Cerebellum (tissue), 5 donors: Measurements from ENCODE around the gene DNAH8.

DNA sequence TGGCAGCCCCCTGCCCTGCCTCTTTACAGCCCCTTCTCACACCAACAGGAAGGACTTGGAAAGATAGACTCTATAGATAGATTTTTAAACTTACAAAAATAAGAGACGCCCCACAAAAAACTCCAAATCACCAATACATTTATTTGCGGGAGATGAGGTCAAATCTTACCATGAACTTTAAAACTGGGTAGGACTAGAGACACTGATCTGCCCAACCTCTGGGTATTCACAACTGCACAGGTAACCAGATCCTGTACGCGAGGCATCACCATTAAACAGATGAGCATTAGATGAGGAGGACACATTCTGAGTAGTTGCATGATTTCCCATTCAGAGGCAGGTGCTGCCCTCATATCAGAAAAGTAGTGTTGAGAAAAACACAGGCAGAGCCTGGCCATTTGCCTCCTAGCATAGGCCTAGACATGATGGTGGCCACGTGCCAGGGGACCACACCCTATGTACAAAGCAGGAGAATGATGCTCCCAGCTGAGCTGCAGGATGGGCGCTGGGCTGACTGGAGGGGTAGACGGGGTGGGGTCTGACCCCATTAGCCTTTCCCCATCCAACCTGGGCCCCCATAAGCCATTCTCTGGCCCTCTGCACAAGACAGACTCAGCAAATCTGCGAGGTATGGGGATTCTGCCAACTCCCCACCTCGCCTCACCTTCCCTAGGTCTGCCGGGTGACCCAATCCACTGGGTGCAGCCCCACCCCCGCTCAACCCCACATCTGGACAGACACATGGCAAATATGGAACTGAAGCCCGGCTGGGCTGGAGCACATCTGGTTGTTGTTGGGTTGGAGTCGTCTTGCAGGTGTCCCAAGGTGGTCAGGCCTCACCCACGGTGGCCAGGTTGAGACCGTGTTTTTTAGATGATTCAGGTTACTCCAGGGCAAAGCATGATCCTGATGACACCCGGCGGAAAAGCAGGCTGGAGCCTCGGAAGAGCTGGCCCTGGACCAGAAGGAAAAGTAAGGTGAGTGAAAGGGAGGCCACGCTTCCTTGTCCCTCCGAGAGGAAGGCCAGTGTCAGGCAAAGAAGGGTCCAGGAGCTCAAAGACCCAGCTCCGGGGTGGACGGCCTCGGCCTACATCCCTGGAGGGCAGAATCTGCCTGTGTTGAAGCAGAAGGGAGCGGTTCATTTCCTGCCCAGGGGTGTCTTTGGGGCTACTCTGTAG lies 13.9 kb downstream of the PI16 start:
- PRO-cap, 3 experiments = no peak in any of the 3 experiments
- RAMPAGE, long total RNA = no peak

DNA sequence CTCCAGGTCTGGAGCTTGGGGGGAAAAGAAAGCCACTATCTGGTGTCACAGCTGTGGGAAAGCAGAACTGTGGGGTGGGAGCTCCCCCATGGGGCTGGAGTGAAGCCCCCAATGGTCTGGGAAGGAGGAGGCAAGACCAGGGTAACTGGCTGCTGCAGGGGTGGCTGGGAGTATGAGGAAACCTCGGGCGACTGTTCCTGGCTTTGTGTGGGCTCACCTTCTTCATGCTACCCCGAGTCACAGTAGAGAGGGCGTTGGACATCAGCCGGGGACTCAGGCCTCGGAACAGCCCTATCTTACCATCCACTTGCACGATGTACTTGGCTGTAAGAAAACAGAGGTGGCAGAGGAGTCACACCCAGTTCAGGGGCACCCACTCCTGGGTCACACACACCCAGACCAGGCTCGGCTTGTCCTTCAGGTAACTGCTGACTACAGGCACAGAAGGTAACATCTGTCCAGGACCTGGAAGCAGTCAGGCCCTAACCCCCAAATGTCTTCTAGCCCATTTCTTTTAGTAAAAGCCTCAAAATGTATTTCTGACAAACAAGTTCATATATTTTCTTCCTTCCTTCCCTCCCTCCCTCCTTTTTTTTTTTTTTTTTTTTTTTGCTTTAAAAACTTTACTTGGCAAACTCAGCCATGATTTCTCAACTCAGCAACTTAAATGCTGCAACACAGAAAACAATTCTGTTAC lies 7.6 kb downstream of the MTCH1 start:
- PRO-cap, 3 experiments = no peak in any of the 3 experiments
- RAMPAGE, long total RNA = no peak

GRCh38 chr6:36981192-36982166 lies 4.5 kb downstream of the MTCH1 start:
- PRO-cap, 3 experiments = no peak in any of the 3 experiments
- RAMPAGE, long total RNA = no peak

GRCh38 chr6:36987515-36987828 lies 1.5 kb upstream of the MTCH1 start:
- PRO-cap, 3 experiments = no peak in any of the 3 experiments
- RAMPAGE, long total RNA = no peak

- PRO-cap, 3 experiments = no peak in any of the 3 experiments
- RAMPAGE, long total RNA = no peak
Observed at GRCh38 chr6:37013543-37014170, 8.2 kb downstream of the FGD2 start.

DNA sequence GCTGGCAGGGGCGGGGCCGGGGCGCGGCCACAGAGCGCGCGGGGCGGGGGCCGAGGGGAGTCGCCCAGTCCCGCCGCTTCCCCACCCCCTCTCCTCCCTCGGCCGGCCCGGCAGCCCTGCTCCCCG lies 149 bp upstream of the PIM1 start:
- PRO-cap, 3 experiments = no peak in any of the 3 experiments
- RAMPAGE, long total RNA = no peak

GRCh38 chr6:37183101-37183700 lies 13.2 kb downstream of the PIM1 start:
- PRO-cap, 3 experiments = no peak in any of the 3 experiments
- RAMPAGE, long total RNA = no peak

DNA sequence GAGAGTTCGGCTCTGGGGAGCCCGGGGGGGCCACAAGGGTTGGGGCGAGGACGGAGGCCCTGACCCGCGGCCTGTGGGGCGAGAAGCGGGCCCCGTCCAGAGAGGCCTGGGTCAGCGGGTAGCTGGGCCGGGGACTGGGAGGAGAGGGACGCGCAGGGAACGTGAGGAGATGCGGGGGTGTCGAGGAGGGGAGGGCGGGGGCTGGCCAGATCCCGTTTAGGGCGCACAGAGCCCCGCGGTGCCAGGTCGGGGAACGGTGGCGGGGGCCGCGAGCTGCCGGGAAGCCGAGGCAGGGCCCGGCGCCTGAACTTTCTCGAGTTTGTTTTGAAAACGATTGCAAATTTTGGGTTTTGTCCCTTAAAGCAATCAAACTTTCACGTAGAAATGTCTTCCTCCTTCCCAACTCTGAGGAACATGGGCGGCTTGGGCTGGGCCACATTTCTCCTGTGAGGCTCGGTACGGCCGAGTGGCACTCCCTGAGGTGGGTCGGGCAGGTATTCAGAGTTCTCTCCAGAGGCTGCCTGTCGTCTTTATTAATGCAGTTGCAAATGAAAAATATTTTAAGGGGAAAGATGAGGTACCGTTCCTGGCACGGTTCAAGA lies 852 bp downstream of the RNF8 start:
- PRO-cap, 3 experiments = peak in 1 of 3 experiments; most common plus-strand start position 244 of the sequence (in 1); most common minus-strand start position 136 of the sequence (in 1)
- RAMPAGE, long total RNA = no peak

- PRO-cap, 3 experiments = no peak in any of the 3 experiments
- RAMPAGE, long total RNA = no peak
Observed at GRCh38 chr6:37481963-37482730, 17.5 kb downstream of the CCDC167 start.

DNA sequence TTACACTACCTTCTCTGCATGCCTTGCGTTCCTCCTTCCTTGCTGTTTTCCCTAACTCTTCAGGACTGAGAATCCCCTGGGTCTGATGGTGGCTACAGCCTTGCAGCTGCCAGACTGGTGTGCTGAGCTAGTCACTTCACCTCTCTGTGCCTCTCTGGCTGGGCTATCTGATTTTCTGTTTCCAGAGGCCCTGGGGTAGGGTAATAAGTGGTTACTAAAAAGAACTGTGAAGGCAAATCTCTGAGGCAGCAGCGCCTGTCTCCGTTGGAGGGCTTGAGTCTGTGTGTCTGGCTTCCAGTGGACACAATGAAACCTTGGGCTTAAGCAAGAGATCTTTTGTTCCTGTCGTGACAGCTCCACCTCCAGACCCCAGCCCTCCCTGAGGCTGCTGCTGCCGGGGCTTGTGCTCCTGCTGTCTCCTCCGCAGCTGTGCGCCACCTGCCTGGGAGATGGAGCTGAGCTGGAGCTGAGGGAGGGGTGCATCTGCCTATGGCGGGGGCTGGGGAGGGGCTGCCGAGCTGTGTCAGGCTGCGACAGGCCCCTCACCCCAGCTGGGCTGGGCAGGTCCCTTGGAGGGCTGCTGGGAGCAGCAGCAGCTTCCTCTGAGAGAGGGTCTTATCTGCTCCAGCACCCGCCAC lies 65.8 kb upstream of the CCDC167 start:
- PRO-cap, 3 experiments = no peak in any of the 3 experiments
- RAMPAGE, long total RNA = no peak

DNA sequence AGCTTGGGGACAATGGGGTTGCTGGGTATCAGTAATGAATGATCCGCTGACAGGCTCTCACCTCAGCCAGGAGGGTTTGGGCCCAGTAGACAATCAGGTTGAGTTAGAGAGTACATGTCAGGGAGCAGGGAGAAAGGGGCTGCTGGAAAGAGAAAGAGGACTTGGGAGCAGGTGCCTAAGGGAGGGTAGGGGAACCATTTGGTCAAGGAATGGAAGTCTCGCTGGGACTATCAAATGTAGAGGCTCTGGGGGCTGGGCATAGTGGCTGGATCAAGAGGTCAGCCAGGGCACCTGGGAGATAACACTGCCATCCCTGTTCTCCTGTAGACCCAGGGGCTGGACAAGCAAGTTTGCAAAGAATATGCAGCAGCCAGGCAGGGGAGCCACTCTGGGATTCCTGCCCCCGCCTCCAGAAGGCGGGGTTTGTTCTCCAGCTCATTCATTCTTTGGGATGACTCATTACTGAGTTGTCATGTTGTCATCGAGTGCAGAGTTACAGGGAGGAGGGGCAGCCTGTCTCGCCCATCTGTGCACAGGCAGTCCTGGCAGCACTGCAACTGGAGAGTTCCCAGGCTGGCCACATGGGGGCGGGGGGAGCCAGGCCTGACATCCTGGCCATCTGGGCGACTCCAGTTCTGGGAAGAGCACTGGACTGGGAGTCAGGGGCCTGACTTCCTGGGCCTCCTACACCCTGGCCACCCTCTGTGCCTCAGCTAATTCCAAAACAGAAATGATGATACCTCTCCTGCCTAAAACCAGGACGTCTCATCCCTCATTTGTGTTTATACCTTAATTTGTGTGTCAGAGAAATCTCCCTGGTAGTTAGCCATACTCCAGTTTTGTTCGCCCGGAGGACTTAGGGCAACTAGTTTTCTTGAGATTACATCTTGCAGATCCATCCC lies 28.2 kb upstream of the ZFAND3 start:
- PRO-cap, 3 experiments = peak in 1 of 3 experiments; most common plus-strand start position 462 of the sequence (in 1)
- RAMPAGE, long total RNA = no peak

GRCh38 chr6:37825691-37826691 lies 6.5 kb downstream of the ZFAND3 start:
- PRO-cap, 3 experiments = no peak in any of the 3 experiments
- RAMPAGE, long total RNA = no peak

- PRO-cap, 3 experiments = no peak in any of the 3 experiments
- RAMPAGE, long total RNA = no peak
Observed at GRCh38 chr6:37925520-37925796, 105.9 kb downstream of the ZFAND3 start.

DNA sequence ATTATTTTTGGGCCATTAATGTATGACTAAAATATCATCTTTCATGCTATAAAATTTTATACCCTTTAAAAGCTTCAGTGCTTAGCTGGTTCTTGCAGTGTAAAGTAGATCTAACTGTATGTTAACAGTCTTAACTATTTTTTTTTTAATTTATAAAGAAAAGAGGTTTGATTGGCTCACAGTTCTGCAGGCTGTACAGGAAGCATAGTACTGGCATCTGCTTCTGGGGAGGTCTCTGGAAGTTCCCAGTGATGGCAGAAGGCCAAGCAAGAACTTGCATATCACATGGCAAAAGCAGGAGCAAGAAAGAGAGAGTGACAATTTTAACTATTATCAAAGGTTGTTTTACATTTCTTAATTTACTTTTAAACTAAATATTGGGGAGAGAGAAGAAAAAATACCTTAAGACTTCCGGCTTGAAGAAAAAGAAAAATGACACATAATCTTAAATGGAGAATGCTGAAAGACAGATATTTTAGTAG lies 120.9 kb downstream of the ZFAND3 start:
- PRO-cap, 3 experiments = no peak in any of the 3 experiments
- RAMPAGE, long total RNA = no peak

GRCh38 chr6:38063185-38063970 lies 243.9 kb downstream of the ZFAND3 start:
- PRO-cap, 3 experiments = no peak in any of the 3 experiments
- RAMPAGE, long total RNA = no peak

- PRO-cap, 3 experiments = no peak in any of the 3 experiments
- RAMPAGE, long total RNA = no peak
Observed at GRCh38 chr6:38350831-38351369, 288.8 kb downstream of the BTBD9 start.

DNA sequence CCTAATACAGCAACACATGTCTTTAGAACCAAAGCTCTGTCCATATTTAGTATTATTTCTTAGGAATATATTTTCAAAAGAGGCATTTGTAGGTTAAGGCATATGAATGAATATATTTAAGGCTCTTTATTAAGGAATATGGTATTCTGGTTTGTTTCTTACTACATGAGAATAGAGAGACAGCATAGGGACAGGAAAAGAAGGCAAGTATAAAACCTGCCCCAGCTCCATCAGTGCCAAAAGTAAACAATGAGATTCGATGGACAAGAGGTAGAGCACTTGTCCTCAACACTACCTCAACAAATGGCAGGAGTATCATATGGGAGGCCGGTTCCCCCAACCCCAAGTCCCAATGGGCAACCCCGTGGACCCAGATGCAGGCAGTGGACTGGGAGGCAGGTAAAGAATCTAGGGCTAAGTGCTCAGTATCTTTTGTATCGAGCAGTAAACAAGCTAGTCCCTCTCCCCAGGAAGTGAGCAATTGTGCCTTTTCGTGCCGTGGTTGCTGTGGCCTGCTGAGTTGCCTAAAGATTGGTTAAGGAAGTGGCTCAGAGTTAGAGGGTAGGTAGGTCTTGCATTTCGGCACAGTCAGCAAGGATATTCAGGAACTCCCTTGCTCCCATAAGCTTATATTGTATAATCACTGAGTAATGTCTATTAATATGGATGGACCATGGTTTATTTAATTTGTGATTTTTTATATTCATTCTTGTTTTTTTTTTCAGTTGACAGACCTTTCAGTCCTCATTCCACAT lies 1.4 kb upstream of the DNAH8 start:
- PRO-cap, 3 experiments = no peak in any of the 3 experiments
- RAMPAGE, long total RNA = no peak

GRCh38 chr6:38715039-38715863 lies at the start of gene DNAH8:
DNAH8 (plus strand) TSS chr6:38715311.
- PRO-cap, 3 experiments = no peak in any of the 3 experiments
- RAMPAGE, long total RNA = no peak

DNA sequence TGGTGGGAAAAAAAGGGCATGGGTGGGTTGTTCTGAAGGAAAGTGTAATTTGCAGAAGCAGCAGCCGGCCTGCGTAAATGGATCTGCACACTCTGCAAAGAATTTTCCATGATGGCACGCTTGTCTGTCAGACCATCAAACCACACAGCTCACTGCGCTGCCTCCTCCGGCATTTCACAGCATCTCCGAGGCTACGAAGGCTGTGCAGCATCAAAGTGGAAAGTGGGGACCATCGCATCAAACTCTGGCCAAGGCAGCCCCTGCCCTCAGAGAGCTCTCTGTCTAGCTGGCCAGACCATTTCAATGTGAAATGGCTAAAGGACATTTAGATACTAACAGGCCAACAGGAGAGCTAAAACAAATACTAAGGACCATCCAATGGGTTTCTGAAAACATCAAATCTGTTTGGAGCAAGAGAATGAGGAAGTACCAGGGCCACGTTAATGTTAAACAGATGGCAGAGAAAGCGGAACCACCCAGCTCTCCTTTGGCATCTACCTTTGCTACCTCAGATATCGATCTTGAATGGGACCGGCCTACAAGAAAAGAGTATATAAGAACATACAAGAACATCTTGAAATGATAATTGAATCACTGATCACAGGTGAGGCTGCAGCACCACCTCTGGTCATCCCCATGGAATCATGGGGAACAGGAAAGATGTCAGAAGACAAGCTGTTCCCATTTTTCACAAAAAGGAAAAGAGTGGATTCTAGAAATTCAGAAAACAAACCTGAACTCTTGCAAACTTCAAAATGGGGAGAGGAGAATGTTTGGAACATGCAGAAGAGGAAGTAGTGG lies 31.8 kb downstream of the KCNK5 start:
- PRO-cap, 3 experiments = no peak in any of the 3 experiments
- RAMPAGE, long total RNA = no peak

DNA sequence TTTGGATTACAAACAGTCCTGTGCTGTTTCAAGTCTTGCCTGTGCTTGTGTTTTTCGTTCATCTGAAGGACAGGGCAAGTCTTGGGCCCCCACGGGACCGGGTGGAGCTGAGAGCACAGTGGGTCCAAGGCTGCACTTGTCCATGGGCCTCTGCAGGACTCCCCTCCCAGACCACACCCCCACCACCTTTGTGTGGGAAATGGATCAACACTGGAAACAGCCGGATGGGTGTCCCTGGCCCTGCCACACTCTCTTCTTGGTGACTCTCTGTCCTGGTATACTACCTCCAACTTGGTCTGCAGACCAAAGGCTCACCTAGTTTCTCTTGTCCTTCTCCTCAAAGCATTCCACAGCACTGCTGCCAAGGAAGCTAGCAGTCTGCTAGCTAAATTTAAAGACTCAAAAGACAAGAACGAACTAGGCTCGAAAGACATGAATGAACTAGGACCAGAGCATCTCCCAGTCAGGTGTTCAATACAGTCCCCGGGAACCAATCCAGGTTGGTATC lies 16.7 kb downstream of the KCNK5 start:
- PRO-cap, 3 experiments = no peak in any of the 3 experiments
- RAMPAGE, long total RNA = no peak